Right ventricle myocardium (tissue), 1 donor: ENCODE results near the genes COA4 and POLD3.

GRCh38 chr11:73310189-73311255 lies 2.4 kb downstream of the ARHGEF17 start:
- PRO-cap, 2 experiments: no peak in any of the 2 experiments

DNA sequence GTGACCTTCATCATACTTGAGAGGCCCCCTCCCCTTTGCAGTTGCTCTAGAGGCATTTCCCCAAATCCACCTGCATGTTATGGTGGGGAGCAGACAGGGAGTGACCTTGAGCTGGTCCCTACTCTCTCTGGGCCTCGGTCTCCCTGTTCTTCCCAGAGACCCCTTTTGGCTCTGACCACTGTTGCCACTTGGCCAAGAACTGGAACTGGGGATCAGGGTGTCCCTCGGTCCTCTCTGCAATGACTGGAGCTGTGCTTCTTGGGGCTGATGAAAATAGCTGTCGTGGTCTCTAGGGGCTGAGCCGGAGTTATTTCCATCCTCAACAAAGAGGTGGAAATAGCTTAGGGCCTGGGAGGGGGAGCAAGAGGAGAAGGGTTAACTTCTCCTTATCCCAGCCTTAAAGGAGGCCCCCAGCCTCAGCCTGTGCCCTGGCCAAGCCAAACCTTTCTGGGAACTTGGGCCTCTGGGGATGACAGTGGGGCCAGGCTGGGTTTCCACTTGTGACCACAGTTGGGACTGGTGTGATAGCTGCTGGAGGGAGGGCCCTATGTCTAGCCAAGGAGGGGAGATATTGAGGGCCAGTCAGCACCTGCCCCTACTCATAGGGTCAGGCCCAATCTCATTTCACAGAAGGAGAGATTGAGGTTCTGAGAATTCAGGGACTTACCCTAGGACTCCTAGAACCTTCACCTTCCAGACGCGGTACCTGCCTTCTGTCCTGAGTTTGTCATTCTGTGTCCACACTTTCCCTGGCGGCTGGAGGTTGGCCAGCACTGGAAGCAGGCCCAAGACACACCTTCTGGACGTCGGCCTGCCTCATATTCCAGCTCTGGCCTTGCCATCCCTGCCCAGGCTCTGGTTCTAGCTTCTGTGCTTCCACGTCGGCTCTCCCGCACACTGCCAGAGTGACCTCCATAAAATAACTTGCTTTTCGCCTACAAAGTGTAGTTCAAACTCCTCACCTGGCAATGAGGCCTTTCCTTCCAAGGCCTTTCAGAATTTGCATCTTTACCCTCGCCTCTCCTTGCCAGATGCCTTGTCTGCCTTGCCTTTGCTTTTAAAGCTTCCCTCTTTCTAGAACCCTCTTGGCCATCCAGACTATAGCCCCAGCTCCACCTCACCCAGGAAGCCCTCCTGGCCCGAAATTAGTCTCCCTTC lies 3.1 kb downstream of the RELT start:
- PRO-cap, 2 experiments: no peak in any of the 2 experiments

GRCh38 chr11:73382009-73382664 lies 5.9 kb downstream of the RELT start:
- PRO-cap, 2 experiments: no peak in any of the 2 experiments

GRCh38 chr11:73388172-73389272 lies 12.3 kb downstream of the RELT start:
- PRO-cap, 2 experiments: no peak in any of the 2 experiments

DNA sequence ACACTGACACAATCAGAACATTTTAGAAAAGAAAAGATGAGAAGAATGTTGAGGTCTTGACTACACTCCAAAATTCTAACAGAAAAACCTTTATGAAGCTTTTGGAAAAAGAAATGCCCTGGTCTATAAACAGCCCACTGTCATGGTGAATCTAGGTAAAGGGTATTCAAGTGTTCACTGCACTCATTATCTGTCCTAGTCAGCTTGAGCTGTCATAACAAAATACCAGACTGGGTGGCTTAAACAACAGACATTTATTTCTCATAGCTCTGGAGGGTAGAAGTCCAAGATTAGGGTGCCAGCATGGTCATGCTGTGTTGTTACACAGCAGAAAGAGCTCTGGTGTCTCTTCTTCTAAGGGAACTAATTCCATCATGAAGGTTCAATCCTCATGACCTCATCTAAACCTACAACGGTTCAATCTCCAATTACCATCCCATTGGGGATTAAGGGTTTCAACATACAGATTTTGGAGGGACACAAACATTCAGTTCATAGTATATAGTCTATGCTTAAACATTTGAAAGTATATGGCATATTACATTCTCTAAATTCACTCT lies 89.2 kb downstream of the RELT start:
- PRO-cap, 2 experiments: peak in 1 of 2 experiments; most common plus-strand start position 279 of the sequence (in 1)

- PRO-cap, 2 experiments: no peak in any of the 2 experiments
These were observed 59.4 kb downstream of the FAM168A start for GRCh38 chr11:73538227-73539170.

- PRO-cap, 2 experiments: peak in 2 of 2 experiments; most common plus-strand start chr11:73876999 (in 2); most common minus-strand start chr11:73876845 (in 2)
These were observed at the start of gene COA4 for GRCh38 chr11:73876240-73877158. Gene COA4, minus strand, starts transcription at chr11:73876846.

- PRO-cap, 2 experiments: no peak in any of the 2 experiments
These were observed 7.8 kb downstream of the UCP2 start for GRCh38 chr11:73974744-73975304.

- PRO-cap, 2 experiments: no peak in any of the 2 experiments
These were observed 13.0 kb downstream of the UCP3 start for GRCh38 chr11:73995663-73996417.

DNA sequence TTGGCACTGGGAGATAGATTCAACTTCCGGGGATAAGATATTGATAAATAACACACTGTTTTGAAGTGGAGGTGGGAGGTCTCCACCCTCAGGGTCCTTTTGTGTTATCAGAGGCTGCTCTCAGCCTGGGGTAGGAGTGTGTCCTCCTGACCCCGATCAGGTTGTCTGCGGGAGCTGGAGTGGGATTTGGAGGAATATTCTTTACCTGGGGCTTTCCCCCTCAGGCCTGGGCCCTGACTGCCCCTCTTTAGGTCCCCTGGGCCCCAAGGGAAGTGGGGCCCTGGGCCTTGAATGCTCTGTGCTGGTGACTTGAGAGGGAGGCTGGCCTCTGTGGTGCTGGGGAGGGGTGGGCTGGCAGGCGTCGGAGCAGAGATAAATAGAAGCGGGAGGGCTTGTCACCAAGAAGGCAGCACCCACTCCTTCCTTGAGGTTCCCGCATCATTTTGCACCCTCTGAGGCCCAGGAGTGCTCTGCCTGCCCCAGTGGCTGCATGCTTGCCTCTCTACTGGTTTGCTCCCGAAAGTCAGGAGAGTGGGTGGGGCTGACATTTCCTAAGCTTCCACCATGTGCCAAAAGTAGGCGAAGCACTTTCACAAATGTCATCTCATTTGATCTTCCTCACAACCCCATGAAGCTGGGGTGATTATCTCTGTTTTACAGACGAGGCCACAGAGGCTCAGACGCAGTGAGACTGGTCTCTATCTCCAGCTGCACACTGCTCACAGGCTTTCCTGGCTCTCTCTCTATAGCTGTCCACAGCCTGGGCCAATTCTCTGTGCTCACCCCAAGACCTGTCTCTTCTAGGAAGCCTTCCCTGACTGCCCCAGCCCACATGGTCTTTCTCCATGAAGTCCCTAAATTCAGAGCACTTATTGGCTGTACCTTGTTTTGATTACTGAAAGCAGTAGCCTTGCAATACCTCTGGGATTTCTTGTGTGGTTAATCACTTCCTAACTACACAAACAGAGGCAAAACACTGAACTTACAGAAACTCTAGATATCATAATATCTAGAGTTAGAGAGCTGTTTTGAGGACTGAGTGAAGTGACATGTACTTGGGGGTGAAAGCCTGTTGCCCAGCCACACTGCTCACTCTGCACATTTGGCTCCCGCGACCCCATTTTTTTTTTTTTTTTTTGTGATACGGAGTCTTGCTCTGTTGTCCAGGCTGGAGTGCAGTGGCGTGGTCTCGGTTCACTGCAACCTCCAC lies 2.6 kb upstream of the UCP3 start:
- PRO-cap, 2 experiments: no peak in any of the 2 experiments

DNA sequence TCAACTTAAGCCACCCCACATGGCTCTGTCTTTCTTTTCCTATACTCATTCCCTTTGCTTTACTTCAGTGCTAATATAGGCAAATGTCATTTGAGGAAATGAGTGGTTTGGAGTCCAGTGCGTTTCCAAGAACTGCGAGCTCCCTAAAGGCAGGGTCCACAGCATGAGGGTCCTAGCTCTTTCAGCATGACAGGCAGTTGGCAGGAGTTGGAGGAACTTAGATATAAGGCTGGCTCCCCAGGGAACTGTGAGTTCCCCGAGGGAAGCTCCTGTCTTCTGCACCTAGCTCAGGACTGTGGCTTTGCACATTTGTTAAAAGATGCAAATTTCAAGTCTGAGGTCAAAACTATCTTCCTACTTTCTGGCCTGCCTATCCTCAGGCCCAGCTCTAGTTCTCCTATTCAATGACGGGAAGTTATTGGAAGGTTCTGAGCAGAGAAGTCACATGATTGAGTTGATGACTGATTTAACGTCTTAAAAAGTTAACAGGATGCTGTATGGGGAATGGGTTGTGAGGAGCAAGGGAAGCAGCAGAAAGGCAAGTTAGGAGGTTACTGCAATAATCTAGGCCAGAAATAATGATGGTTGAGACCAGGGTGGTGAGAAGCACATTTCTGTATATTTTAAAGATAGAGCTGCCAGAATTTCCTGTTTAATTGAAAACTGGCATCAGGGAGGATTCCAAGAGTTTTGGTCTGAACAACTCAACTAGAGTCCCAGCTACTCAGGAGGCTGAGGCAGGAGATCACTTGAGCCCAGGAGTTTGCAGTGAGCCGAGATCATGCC lies 11.7 kb upstream of the UCP3 start:
- PRO-cap, 2 experiments: no peak in any of the 2 experiments

DNA sequence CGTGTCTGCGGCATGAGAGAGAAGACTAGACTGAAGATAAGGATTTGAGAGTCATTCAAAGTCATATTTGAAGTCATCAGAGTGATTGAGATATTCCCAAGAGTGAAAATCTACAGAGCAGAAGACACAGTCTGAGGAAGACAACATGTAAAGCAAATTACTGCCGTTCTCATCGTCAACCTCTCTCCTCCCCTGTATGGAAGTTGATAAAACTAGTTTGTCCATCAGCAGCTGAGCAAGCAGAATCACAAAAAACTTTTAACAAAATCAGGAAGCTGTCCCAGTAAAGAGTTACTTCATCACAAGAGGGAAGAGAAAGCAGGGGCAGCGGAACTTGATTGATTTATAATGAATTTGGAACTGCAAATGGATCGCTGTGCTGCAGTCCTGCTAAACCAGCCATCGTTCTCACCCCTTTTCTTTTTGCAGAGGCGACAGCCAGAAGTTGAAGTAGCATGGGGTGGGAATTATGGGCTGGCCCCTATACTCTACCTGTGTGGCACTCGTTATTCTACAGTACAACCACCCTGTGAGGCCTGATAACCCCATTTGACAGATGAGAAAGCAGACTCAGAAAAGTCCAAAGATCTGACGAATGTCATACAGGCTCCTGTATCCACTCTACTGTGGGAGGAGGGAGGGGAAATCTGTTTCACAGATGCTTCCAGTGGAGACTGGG lies 13.7 kb upstream of the UCP3 start:
- PRO-cap, 2 experiments: no peak in any of the 2 experiments

- PRO-cap, 2 experiments: no peak in any of the 2 experiments
These were observed 24.7 kb upstream of the UCP3 start for GRCh38 chr11:74033422-74034069.

GRCh38 chr11:74137930-74138353 lies 32.9 kb downstream of the C2CD3 start:
- PRO-cap, 2 experiments: no peak in any of the 2 experiments

DNA sequence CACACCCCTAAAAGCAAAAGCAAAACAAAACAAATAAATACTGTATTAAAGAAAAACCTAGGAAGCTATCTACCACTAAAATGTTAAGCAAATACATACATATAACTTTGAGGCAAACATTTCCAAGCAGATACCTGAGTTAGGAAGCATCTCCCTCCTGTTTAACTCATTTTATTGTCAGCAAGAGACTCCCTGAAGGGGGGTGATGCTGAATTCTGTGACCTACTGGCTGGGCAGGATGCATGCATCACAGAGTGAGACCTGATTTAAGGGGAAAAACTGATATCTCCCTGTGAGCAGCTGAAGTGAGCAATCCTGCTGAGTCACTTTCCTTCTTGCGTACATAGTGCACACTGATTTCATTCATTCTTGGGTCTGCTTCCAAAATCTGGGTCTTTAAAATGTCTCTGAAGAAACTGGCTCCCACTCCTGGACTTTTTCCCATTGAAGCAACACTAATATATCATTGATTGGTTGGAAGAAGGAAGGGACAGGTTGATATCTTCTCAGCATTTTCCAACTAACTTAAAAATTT lies 23.3 kb downstream of the P4HA3 start:
- PRO-cap, 2 experiments: no peak in any of the 2 experiments

- PRO-cap, 2 experiments: peak in 2 of 2 experiments; most common plus-strand start chr11:74592556 (in 1); most common minus-strand start chr11:74592491 (in 2)
These were observed at the start of gene POLD3 for GRCh38 chr11:74592373-74593436. Gene POLD3, plus strand, starts transcription at chr11:74592582.

- PRO-cap, 2 experiments: no peak in any of the 2 experiments
These were observed 1.4 kb downstream of the RNF169 start for GRCh38 chr11:74750156-74750297.

DNA sequence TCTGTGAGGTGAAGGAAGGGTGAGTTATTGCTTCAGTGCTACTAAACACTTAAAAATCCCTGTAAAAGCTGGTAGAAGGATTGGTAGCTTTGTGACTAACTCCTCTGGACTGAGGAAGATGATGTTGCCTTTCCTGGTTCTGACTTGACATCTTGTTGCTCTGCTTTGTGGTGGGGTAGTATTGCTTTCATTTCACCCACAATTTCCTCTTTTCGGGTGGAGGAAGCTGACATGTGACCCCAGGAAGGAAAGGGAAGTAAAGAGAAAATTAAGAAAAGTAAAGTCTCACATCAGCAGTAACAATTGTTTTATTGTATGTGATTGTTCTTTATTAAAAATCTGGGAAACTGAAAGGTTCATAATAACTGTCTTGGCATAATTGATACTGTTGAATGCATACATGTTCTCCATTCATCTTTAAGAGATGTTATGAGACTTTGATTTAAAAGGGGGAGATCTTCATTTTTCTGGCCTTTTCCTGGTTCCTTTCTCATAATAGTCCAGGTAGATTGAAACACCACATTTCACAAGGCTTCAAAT lies 35.0 kb downstream of the RNF169 start:
- PRO-cap, 2 experiments: no peak in any of the 2 experiments

DNA sequence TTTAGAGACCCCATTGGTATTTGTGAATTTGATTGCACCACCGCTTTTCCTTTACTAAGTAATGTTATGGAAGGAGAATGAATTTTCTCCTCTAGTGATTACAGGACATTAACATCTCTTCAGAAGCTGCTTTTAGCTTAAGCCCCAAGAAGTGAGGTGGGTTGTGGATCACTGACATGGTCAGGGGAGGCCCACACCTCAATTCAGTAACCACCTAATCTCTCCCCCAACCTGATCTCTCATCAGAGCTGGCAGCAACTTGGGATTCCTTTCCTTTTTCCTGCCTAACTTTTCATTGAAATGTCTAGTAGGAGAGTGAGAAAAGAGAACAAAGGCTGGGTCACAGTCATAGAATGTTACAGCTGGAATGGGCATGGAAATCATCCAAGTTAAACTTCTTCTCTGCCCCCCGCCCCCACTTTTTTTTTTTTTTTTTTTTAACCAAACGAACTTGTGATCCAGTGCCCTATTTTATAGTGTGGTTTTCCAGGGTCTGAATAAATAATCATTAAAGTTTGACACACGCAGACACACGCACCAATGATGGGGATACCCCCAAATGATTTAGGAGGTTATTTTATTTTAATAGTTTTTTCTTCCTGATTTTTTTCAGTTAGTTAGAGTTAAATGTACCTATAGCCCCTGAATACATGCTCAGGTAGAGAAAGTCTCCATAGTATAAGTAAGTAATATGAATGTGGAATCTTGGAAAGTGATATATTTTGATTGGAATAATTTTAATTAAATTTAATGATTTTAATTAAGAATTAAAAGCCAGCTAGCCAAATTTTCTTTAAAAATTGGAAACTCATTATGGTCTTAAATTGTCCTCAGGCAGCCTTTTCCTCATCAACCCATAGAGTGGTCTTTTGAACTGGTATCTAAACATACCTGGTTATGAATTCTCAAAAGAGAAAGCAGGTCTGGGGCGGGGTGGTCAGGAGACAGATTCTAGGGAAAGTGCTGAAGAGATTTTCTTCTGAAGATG lies 92.0 kb downstream of the RNF169 start:
- PRO-cap, 2 experiments: no peak in any of the 2 experiments

DNA sequence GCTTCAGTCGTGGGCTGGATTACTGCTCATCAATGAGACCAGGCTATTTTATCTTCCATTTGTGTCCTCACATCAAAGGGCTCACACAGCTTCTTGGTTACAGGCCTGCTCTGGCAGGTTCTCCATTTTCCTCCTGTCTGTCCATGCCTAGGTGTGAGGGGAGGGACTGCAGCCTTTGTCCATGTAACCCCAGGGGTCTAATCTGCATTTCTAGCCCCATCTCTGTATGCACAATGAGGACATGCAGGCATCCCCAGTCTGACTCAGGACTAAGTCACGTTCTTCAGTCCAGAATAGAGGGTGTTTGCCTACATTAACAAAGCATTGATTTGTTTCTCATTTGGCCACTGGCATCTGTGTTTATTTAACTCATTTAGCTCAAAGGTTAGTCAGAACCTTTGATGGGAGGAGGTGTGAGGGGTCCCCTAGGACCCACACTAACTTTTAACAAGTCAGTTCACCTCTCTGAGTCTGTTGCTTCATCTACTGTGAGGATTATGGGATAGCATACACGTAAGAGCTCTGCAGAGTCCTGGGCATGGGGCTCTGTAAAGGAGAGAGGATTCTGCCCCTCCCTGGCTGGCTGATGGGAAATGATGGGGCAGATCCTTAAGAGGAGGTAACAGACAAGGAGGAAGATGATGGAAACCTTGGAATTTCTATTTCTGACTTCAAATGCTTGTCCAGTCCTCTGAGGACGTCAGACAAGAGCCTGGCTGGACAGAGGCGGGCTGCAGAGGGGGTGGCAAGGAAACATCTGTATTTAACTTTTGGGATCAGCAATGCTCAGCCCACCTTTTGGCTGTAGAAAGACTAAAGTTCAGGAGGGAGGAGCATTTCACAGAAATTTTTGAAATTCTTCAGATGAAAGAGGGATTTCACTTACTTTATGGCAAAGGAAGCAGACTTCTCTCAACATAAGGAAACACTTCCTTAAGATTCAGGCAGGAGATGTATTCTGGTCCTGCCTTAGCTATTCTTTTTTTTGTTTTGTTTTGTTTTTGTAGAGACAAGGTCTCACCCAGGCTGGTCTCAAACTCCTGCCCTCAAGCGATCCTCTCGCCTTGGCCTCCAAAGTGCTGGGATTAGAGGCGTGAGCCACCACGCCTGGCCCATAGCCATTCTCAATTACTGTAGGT lies 98.8 kb downstream of the XRRA1 start:
- PRO-cap, 2 experiments: no peak in any of the 2 experiments